Subcutaneous adipose tissue (tissue), 3 donors: ENCODE measurements around a stretch of chr17.

DNA sequence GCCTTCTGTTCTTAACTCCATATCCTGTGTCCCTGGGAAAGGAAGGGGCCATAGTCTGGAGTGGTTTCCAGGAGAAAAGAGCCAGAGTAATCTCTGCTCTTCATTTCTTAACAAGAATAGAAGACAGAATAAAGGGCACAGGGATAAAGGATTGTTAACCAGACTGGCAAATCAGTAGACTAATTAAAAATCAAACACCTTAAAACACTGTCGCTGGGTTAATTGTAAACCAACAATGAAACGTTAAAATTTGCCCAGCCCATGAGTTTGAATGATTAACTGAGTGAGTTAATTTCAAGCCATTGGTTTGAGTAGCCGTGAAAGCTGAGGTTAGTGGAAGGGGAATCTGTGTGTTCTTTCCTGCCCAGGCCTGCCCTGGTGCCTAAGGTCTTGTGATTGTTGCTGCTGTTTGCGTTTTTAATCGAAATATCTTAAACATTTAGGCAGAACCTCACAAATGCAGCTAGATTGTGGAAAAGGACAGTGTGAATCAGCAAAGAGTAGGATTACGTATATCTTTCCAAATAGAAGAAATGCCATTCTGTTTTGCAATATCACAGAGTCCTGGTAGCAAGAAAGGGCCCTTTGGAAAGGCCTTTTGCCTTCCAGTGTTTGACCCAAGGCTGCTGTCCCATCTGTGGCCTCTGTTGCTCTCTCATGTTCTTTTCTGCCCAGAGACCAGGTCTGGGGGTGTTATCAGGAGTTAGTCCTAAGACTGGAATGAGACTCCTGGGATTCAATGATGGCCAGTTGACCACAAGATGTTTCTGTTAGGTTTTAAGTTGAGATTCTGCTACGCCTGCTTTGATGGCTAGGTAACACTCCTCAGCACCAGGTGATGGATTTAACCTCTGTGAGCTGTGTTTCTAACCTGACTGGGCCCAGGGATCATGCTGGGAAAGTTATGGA lies 113.8 kb downstream of the MSI2 start:
- PRO-cap, result no peak
- RAMPAGE, long total RNA, 3 experiments, result no peak in any of the 3 experiments

DNA sequence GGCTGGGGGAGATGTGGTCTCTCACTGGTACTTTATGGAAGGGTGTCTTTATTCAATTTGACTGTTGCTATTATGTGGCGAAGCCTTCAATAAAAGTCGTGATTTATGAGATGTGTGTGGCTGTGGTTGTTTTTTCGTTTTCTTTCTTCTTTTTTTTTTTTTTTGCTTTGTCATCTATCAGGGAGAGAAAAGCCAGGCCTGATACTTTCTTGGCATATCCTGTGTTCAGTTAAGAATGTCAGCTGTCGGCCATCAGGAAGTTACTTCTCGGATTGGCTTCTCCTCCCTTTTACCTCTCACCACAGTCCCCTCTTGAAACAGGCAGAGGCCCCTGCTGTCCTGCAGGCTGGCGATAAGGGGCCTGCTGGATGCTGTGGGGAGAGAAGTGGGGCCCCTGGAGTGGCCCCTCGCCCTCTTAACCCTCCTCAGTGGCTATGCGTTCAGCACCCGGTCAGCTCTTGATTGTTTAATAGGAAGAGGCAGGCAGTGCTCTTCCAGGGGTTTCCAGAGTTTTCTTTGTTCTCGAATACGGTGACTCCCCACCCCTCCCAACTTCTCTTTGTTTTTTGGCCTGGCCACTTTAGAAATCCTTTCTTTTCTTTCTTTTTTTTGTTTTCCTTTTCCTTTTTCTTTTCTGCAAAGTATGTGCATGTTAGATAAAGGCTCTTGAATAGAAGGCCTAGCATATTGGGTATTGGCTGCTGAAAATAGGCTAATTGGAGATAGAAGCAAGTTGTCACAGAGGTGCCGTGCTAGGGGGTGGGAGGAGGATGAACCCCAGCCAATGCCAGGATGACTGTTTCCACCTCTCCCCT lies 123.2 kb downstream of the MSI2 start:
- PRO-cap, result no peak
- RAMPAGE, long total RNA, 3 experiments, result no peak in any of the 3 experiments

DNA sequence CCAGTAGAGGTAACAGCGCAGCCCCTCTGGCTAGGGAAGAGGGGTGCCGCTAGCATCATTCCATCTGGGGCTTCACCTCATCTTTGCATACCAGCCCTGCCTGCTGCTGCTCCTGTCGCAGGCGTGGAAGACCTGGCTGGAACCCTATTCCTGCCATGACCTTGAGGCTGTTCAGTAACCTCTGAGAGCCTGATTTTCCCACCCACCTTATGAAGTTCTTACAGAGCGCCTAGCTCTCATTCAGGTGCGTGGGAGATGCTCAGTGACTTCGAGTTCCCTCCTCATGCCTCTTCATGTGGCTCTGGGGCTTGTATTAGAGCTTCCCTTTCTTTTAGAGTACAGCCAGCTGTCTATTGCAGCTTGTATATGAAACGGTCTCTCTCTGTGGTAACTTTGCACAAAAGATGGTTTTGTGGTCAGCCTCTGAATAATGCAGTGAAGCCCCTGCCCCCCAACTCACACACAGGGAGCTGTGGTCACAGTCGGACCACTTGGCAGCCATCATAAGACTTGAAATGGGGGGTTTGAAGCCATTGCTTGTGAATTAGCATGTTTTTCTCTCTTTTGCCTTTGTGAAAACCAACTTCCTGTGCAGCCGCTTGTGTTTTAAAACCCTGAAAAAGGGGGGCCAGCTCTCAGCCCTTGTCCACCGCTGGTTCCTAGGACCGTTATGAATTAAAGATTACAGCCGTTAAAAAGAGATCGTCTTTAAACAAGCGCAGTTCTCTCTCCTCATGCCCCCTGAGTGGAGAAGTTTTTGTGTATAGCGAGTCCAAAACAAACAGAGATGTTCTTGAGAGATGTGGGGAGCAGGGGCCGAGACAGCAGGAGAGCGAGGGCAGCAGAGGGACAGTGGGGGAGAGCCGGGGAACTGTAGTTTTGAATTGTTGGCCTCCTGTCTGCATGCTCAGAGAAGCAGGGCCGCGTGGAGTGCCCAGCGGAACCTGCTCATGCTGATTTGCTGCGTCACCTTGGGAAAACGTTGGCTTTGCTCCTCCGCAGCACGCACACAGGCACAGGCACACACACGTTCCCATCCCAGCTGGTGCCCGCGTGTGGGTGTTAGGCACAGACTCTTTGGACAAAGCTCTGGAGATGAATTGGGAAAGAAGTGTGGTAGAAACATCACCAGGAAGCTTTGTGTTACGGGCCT lies 198.9 kb downstream of the MSI2 start:
- PRO-cap, result no peak
- RAMPAGE, long total RNA, 3 experiments, result no peak in any of the 3 experiments

GRCh38 chr17:57466901-57467403 lies 210.6 kb downstream of the MSI2 start:
- PRO-cap, result no peak
- RAMPAGE, long total RNA, 3 experiments, result no peak in any of the 3 experiments

GRCh38 chr17:57478190-57478939 lies 222.0 kb downstream of the MSI2 start:
- PRO-cap, result no peak
- RAMPAGE, long total RNA, 3 experiments, result no peak in any of the 3 experiments

DNA sequence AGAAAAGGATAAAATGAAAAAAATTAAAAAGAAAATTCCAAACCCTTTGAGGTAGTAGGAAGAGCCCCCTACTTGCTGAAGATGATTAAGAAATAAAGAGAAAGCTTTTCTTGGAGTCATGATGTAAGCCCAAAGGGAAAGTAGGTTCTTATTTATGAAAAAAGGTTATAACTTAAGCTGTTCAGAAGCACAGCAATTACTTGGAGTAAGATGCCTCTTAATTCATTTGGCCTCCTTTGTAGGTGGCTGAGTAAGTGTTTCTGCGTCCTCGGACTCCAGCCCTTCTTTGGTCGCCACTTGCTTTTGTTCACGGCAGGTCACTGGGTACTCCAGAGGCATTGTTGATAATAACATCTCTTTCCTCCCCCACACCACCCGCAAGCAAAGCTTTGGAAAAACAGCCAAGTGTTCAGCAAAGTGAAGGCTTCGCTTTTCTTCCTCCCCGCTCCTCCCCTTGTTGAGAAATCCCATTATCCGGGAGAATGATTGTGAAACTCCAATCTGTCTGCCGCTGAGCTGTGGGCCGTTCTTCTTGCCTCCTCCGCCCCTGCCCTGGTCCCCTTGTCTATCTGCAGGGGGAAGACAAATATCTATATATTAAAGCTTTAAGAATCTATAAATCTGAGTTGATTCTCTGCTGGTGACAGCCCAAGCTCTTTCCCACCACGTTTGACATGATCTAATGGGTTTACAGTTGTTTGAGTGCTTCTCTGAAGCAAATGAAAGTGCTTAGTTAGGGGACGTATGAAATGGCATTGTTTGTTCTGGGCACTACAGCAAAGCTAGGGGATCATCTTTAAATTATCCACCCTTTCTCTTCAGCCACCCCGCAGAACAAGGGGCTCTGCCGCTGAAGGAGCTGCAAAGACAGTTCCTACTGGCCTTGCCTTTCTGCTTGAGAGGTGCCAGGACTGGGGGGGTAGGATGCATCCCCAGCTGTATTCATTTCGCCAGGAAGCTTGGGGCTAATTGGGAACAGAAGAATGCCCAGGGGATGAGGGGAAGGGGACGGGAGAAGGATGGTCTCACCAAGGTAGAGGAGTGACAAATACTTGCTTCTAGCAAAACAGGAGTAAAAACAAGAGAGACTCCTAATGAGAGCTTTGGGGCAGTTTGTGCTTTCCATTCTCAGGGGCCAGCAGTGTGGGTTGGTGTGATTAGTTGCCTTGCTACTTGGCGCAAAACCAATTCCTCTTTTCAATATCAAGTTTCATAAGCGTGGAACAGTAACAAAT lies 167.1 kb downstream of the CCDC182 start:
- PRO-cap, result no peak
- RAMPAGE, long total RNA, 3 experiments, result no peak in any of the 3 experiments

- PRO-cap, result no peak
- RAMPAGE, long total RNA, 3 experiments, result no peak in any of the 3 experiments
Measured at GRCh38 chr17:57622653-57623334, 122.3 kb downstream of the CCDC182 start.

- PRO-cap, result unidirectional peak, plus-strand start at chr17:57662971
- RAMPAGE, long total RNA, 3 experiments, result no peak in any of the 3 experiments
Measured at GRCh38 chr17:57662707-57663824, 82.0 kb downstream of the CCDC182 start.

DNA sequence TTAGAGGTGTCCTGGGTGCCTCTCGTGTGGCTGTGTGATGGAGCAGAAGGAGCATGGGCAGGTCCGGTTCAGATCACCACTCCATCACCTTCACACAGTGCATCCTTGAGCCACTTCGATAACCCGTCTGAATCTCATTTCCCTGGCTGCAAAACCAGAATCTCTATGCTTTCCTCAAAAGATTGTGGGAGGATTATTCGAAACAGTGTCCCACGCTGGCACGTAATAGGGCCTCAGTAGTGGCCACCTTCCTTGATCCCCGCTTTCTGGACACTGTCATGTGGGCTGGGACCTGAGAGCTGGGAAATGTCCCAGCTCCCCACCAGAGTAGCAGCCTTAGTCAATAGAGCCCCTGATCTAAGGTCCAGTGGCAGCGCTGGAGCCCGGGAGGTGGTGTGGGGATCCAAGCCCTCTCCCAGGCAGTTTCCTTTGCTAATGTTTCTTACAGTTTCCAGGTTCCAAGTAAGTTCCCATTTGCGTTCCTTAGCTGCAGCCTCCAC lies 69.8 kb downstream of the CCDC182 start:
- PRO-cap, result no peak
- RAMPAGE, long total RNA, 3 experiments, result no peak in any of the 3 experiments

DNA sequence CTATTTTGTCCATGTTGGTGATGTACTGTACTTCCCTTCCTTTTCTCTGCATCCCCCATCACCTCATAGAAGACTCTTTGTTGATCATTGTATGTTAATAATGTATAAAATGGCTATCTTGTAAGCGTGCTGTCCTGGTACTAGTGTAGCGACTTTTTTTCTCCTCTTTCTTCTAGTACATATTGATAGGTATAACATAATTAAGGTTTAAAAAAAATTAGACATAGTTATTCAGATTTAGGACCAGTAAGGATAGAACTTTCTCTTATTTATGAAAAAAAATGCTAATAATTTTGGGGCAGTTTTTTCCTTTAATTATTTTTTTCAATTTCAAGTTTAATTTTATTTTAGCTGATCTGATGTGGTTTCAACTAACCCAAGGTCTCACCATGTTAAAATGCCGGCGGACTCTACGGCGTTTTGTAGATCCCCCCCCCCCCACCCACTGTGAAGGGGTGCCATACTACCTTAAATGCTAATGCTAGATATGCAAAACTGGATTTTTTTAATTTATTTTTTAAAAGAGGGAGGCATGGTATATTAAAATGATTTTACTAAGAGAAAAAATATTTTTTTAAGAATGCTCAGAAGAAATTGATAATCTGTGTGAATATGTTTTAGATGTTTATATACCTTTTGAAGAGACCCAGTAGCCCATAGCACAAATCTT lies 63.1 kb downstream of the CCDC182 start:
- PRO-cap, result no peak
- RAMPAGE, long total RNA, 3 experiments, result no peak in any of the 3 experiments

GRCh38 chr17:57697963-57698628 lies 47.0 kb downstream of the CCDC182 start:
- PRO-cap, result no peak
- RAMPAGE, long total RNA, 3 experiments, result no peak in any of the 3 experiments

GRCh38 chr17:57723583-57724548 lies 21.2 kb downstream of the CCDC182 start:
- PRO-cap, result no peak
- RAMPAGE, long total RNA, 3 experiments, result no peak in any of the 3 experiments

- PRO-cap, result no peak
- RAMPAGE, long total RNA, 3 experiments, result no peak in any of the 3 experiments
Measured at GRCh38 chr17:57846675-57847064, 3.2 kb downstream of the MRPS23 start.

DNA sequence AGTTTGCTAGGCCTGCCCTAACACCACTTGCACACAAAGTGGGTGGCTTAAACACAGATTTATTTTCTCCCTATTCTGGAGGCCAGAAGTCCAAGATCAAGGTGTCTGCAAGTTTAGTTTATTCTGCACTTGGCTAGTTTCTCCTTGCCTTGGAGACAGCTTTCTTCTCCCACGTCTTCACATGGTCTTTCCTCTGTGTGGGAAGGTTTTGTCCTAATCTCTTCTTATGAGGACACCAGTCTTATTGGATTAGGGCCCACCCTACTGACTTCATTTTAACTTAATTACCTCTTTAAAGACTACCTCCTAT lies 3.5 kb upstream of the MRPS23 start:
- PRO-cap, result no peak
- RAMPAGE, long total RNA, 3 experiments, result no peak in any of the 3 experiments

DNA sequence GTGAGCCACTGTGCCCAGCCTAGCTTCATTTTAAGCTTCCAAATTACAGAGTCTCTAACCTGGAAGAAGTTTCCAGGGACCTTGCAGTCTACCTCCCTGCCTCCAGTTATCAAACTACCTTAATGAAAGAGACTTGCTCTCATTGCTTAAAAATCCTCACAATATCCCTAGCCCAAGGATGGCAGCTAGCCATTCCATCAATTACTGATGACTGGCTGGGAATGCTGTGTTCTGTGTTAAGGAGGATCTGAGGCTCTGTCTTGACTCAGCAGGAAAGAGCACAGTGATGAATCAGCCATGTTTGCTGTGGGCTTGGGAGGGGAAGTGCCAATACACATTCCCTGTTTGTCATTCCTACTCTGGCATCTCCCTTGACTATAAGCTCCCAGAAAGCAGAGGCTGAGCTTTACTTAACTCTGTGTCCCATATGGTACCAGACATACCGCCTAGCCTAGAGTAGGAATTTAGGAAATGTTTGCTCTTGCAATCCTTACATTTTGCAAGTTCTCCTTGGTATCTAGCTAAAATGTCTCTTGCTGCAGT lies 29.2 kb upstream of the MRPS23 start:
- PRO-cap, result no peak
- RAMPAGE, long total RNA, 3 experiments, result no peak in any of the 3 experiments

DNA sequence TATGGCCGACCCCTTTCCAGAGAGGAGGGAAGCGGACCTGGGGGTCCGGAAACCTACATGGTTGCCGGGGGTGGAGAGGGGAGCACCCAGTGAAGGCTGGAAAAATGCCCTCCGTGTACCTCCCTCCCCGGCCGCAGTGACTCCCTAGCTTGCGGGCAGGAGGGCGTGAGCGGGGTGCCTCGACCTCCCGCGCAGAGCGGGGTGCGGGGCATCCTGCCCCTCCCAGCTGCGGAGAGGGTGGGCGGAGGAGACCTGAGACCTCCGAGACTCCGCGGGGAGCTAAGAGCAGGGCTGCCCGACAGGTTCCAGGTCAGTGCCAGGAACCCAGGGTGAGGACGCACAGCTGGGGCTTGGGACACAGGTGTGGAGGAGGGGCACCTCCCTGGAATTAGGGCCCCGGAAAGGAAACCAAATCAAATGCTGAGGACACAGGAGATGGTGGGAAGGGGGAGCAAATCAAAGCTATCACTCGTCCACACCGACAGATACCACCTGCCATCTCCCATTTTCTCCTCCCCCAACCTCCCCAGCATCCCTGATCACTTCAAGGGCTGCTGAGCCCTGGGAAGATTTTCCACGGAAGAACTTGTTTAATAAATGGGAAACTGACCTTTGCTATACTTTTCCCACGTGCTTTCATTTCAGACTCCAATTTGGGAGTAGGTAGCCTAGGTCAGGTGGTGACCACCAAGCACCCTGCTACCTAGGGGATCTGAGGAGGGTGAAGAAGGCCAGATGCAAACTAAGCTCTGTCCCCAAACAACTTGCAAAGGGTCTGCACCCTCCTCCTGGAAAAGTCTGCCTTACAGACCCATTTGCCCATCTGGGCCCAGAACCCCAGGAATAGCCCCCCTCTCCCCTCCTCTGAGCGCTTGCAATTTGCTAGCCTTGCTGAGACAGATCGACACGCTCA lies 570 bp upstream of the CUEDC1 start:
- PRO-cap, result no peak
- RAMPAGE, long total RNA, 3 experiments, result no peak in any of the 3 experiments

DNA sequence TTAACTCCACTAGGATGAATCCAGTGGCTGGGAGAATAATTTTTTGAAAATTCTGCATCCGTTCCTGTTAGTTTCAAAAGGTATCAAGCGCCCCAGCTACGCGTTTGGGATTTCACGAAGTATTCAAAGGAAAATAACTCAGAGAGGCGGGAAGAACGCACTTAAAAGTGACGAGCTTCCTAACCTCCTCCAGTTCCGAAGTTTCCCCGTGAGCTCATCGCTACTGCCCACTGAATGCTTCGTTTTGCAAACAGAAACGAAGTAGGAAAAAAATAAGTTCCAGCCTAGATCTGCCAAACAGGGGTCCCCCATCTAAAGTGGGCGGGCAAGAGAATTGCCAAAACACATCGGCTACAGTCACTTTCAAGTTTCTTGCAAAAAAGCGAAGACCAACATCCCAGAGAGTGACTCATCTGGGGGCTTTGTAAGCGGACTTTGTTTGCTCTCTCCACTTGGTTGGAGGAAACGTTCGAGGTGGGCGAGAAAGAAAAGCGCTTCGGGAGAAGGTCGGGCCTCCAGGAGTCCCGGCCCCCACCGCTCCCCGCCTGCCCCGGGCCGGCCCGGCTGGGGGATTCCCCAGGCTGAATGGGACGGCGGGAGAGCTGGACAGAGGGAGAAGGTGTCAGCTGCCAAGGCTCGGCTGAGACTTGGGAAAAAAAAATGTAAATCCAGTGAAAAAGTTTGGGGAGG lies 1.2 kb downstream of the VEZF1 start:
- PRO-cap, result bidirectional peak, plus-strand start at position 192 of the sequence, minus-strand start at position 218 of the sequence; unidirectional peak, plus-strand start at position 584 of the sequence
- RAMPAGE, long total RNA, 3 experiments, result no peak in any of the 3 experiments

DNA sequence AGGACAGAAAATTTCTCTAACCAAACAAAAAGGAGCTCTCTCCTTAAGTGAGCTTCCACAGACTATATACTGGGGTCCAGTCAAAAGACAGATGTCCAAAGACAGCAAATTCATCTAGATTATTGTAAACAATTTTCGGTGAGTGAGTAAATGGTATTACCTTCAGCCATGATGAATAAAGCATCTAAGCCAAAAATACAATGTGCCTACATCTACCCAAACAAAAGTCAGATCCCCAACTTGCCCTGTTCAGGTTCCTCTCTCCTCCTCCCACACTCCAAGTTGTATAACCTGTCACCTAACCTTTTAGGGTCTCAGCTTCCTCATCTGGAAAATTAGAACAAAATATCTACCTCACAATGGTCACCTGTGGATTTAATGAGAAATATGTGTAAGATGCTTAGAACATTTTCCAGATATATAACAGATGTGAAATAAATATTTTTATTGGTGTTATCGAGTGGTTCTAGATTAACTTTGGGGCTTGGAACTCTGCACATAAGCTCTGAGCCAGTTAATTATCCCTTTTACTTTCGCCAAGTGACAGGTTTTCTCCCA lies 2.6 kb upstream of the VEZF1 start:
- PRO-cap, result no peak
- RAMPAGE, long total RNA, 3 experiments, result no peak in any of the 3 experiments

- PRO-cap, result no peak
- RAMPAGE, long total RNA, 3 experiments, result no peak in any of the 3 experiments
Measured at GRCh38 chr17:57998678-57999313, 8.2 kb downstream of the SRSF1 start.

DNA sequence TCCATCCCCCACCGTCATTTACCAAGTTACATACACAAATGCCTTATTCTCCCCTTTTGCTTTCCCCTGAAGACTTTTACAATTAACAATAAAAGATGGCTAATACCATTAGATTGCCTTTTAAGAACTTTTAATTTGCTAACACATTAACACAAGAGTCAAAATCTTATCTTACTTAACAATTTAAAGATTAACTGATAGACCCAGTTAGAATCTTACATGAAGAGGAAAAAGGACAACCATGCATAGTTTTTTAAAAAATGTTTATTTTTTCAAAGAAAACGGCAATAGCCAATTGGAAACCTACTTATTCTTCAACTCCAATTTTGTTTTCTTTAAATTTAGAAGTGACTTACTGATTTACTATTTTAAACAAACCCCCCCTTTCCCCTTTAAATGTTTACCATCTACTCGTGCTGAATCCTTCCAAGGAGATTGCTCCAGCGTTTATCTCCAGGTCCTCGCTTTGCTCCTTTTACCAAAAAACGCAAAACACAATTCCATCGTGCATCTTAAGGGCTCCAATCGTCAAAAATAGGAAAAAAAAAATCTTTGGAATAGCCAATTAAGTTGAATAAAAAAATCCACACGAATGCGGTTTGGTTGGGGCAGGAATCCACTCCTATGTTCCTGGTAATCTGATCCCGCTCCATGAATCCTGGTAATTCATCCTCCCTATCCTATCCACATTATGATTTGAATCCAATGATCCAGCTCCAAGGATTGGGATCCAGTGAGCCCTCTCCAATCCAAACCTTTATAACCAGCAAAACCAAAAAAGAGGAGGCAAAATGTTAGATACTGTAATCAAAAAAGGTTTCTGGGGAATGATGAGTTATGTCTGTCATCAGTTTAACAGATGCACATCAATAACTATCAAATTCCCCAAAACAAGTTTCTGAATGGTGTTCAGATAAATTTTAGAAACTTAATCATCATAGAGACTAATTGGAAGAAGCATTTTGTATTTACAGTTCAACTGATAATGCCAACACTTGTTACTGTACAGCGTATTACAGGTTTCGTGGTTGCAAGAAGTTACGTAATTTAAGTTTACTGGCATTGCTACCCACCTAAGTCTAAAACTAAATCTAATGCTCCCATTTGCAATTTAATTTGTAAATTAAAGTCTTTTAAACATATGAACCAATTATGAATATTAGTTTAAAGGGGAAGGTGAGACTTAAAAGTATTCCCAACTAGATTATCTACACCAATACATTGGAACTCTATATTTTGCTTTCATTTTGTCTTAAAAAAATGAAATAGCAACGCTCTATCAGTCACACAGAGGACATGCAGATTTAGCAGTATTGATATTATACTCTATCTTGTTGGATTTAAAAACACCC lies 3.3 kb downstream of the SRSF1 start:
- PRO-cap, result no peak
- RAMPAGE, long total RNA, 3 experiments, result no peak in any of the 3 experiments